Hematopoietic multipotent progenitor cell (in vitro differentiated cells): ENCODE measurements around the gene BRWD1.

DNA sequence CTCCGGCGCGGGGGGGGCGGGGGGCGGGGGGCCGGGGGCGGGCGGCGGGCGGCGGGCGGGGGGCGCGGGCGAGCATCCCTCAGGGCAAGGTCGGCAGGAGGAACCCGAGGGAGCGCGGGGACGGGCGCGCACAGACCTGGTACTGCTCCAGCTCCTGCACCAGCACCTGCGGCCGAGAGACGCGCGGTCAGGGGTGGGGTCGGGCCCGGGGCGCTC, 588 bp downstream of the BRWD1 start:
- CAGE, long polyA plus RNA: no peak

DNA sequence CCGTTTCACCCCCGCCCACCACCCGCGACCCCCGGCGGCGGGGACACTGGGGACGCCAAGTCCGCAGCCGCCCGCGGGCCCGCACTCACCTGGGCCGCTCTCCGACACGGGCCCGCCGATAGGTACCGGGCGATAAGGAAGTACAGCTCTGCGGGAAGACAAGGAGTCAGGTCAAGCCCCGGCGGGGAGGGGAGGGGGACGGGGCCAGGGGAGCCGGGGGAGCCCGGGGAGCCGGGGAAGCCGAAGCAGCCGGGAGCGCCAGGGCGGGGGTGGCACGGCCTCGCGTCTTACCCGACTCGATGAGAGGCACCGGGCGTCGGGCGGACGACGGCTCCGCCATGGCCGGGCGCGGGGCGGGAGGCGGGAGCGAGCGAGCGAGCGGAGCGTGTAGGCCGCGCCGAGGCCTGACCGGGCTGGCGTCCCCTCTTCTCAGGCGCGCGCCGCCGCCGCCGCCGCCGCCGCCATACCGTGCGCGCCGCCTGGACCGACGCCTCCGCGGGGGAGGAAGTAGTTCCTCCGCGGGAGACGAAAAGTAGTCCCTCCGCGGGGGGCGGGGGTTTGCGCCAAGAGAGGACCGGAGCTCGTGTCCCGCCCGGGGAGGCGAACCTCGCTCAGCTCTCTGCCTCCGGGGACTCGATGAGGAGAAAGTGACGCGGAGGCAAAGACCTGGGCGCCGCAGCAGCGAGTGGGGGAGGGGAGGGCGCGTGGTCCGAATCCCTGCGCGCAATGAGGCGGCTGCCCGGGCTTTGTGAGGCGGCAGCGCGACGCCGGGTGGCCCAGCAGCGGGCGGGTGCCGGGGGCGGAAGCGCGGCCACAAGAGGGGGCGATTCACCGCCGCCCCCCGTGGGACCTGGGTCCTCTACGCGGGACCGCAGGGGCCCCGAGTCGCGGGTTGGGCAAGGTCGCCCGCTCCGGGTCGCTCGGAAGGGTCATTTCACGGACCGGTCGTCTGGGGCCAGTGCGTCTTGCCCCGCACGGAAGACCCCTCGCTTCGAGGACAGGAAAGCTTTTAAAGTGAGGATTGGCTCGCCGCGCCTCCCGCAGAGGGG, at the start of gene BRWD1:
Gene BRWD1 (minus strand): TSS at position 481 of the 1,049 bp plus-strand sequence.
- CAGE, long polyA plus RNA: no peak

GRCh38 chr21:39536000-39536446, 76.7 kb upstream of the B3GALT5 start:
- CAGE, long polyA plus RNA: no peak

DNA sequence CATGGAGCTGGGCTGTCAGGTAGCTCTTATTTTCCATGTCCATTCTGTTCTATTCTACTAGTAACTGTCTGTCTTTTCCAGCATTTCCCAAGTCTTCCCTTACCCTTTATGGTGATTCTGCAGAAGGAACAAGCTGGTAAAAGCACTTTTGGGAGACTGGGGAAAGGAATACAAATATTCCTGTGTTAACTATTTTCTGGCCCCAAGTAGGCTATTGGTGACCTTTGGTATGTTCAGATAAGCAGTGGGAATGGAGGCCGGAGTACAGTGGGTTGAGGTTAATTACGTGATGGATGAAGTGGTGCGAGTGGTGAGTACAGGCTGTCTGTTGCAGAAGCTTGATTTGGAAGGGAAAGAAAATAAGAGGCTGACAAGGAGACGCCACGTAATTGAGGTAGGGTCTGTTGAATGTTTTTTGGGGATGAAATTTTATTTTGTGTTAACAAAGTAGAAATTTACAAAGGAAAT, 19.4 kb downstream of the B3GALT5 start:
- CAGE, long polyA plus RNA: no peak

DNA sequence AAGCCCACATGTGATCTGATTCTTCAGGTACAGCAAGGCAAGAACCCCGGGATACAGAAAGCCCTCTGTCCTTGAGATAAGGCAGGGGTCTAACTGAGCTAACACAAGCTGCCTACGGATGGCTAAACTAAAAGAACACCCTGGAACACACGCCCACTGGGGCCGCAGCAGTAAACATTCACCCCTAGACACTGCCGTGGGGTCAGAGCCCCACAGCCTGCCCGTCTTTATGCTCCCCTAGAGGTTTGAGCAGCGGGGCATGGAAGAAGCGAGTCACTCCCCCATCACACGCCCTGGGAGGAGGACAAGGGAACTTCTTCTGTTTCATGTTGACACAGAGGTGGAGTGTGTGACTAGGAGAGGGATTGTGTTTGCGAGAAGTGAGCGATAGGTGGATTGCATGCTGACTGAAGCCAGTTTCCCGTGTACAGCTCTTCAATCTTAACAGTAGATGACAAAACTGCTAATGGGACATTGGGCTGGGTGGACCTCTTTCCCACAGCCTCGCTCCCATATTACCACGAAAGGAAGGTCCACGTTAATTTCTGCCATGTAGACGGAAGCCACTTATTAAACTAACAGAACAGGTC, 25.9 kb downstream of the B3GALT5 start:
- CAGE, long polyA plus RNA: no peak

DNA sequence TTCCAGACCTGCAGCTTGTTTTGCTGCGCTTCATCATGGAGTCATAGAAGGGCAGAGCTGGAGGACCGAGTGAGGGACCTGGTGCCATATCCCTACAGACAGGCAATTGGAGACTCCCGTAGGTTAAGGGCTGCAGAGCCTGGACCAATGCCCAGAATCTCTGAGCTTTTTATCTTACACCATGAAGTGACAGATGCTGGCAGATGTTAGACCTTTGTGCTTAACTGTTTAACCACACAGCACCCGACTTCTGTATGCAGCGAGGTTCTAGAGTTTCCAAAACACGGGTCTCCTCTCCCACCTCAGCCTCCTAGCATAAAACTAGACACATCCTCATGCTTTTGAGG, 47.4 kb downstream of the B3GALT5 start:
- CAGE, long polyA plus RNA: no peak

DNA sequence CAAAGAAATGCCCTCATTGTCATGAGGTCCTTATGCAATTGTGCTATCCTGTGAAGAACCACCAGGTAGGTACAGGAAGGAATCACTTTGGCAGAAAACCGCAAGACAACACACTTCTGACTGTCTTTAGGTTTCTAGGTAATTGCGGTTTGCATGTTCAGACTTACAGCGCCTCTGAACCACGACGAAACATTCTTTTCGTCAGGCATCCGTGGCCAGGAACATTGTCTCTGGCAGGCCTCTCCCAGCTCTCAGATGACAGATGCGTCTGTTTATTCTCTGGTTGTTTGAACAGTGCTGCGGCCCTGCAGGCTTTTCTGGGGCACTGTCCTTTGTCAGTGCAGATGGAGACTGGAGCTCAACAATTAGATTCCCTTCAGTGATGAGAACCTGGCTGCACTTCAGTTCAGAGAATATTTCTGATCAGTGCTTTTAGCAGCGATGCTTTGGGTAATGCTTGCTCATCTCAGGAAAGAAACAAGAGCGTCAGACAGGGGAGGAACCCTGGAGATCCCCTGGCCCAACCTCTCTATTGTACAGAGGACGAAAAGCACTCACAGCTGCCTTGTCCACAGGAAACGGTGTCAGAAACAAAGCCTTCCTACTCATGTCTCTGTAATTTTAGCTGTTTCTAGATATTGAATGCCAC, 63.4 kb downstream of the B3GALT5 start:
- CAGE, long polyA plus RNA: no peak

DNA sequence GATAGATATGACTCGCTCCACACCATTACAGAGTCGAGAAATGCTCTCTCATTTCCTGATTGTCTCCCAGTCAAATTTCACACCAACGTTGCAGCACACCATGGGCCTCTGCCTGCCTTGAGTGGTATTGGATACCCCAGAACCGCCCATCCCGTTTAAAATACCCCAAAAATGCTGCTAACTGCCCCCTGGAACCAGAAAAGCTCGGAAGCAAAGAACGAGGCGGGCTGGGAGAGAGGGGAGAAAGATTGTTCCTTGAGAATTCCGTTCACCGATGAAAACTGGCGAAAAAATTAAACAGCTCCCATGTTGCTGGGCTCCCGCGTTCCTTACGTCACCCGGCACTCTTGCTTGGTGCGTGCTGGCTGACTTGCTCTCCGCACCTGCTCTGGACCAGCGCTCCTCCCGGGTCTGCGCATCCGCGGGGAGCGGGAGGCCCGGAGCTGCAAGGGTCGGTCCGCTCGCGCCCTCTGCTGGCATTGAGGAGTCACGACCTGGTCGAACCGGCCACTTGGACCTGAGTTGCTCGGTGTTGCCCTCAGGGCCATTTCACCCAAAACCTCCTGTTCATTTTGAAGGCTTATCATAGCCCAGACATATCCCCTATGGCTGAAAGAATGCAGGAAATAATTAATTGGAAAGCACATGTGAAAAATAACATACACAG, 99.1 kb upstream of the BACE2 start:
- CAGE, long polyA plus RNA: no peak

DNA sequence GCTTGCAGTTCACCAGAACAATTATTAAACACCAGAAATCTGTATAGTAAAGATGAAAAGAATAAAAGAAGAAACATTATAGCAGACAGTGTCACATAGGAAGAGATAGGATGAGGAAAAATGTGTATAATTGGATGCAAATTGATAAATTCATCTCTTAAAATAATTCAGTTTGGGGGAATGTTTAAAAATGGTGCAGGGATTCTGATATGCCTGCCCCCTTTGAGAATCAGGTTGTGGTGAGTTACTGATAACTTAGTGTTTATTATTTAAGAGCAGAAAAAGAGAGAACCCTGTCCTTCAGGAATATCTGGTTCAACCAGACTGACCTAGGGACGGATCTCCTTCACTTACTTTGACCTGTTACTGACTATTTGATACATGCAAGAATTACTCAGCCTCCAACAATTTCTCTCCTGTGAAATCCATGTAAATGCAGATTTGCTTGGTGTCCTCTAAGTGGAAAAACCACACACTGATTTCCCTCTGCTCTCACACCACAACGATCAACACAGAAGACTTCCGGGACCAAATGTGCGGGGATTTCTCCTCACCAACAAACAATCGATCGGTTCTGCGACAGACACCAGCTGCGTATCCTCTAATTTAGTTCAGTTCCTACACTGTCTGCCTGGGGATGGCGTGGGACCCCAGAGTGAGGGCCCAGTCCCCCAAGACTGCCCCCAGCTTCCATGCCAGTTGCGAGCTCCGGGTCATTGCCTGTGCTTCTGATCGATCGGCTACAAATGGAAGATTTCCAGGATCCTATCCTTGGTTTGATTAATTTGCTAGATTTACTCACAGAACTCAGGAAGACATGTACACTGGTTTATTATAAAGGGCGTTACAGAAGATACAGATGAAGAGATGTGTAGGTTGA, 51.6 kb downstream of the BACE2 start:
- CAGE, long polyA plus RNA: no peak

DNA sequence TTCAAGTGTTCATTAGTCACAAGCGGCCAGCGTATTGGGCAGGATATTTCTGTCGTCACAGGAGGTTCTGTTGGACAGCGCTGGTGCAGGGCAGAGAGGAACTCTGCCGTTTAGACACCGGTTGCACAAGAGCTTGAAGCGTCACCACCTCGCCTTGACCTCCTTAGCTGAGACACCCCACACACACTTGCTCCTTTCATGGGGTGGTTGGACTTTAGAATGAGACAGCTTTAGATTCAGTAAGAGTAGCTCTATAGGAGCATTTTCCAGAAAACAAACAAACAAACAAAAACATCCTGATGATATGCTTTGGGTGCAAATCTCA, 64.2 kb downstream of the BACE2 start:
- CAGE, long polyA plus RNA: no peak

DNA sequence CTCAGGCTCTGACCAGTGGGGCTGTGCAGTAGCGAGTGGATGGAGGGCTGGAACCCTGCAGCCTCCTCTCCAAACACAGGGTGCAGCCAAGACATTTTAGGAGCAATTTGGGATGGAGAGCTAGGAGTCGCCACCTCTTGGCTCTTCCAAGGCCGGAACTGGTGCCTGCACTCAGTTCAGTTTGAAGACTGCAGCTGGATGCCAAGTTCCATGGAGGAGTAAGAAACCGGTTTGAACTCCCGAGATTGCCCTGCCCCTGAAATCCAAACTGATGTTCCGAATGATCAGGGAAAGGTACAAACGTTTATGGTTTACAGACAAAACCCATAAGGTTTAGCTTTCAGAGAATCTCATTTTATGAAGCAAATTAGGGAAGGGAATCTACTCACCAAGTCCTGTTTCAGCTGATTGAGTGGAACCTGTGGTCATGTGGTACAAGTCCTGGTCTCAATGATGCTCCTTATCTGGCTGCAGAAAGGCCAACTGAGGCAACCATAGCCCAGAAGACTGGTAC, 3.0 kb downstream of the MX1 start:
- CAGE, long polyA plus RNA: no peak

DNA sequence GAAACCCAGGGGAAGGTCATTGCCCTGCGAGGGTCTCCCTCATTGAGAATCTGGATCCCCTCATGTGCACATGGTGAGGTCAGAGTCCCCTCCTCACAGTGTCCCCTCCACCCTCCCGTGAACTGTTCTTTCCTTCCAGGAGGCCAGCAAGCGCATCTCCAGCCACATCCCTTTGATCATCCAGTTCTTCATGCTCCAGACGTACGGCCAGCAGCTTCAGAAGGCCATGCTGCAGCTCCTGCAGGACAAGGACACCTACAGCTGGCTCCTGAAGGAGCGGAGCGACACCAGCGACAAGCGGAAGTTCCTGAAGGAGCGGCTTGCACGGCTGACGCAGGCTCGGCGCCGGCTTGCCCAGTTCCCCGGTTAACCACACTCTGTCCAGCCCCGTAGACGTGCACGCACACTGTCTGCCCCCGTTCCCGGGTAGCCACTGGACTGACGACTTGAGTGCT, 32.4 kb downstream of the MX1 start:
- CAGE, long polyA plus RNA: no peak

GRCh38 chr21:41459977-41460789, 34.1 kb downstream of the MX1 start:
- CAGE, long polyA plus RNA: no peak

DNA sequence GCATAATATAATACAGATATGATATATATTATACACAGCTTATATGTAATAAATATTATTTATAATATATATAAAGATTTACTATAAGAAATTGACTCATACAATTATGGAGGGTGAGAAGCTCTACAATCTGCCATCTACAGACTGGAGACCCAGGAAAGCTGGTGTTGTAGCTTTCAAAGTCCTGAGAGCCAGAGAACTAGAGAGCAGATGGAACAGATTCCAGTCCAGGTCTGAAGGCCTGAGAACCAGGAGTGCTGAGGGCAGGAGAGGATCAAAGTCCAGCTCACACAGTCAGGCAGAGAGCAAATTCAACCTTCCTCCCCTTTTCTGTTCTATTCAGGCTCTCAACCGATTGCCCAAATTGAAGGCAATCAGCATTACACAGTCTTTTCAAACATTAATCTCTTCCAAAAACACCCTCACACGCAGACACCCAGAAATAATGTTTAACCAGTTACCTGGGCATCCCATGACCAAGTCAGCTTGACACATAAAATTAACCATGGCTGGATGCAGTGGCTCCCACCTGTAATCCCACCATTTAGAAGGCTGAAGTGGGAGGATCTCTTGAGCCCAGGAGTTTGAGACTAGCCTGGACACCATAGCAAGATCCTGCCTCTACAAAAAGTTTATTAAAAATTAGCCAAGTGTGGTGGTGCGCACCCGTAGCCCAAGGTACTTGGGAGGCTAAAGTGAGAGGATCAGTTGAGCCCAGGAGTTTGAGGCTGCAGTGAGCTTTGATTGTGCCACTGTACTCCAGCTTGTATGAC, 2.6 kb upstream of the TMPRSS2 start:
- CAGE, long polyA plus RNA: no peak

DNA sequence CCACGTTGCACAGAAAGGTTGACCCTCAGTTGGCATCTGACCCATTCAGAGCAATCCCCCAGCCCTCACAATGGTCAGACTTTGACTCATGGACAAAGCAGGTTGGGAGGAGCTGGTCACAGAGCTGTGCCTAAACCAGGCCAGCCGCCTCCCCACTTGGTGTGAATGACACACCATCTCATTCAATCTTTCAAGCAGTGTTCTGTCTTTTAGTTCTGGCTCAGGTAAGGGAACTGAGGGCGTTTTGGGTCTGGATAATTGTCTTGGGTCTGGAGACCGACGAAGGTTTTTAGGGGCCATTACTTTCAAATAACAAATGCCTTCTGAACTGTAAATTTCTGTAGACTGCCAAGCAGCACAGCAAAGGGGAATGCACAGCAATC, 48.5 kb upstream of the TMPRSS2 start:
- CAGE, long polyA plus RNA: no peak

GRCh38 chr21:41560731-41561257, 52.8 kb upstream of the TMPRSS2 start:
- CAGE, long polyA plus RNA: no peak

GRCh38 chr21:41581639-41582137, 73.7 kb upstream of the TMPRSS2 start:
- CAGE, long polyA plus RNA: no peak

DNA sequence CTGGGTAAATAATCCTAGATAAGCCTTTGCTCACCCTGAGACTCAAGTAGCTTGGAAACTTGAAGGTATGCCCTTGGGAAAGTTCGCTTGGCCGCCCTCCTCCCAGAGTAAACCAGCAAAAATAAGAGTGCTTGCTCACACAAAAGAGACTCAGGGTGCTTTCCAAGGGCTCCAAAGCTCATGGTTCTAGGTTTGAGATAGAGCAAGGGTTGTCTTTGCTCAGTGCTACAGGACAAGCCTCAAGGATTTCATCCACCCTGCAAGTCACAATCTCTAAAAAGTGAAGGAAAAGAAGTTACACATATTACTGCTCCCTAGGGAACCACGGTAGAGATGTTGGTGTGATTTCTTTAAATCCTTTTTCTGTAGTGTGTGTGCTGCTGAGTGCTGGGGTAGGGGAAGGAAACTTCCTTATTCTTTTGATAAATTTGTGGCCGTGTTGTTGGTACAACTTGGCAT, 86.0 kb upstream of the TMPRSS2 start:
- CAGE, long polyA plus RNA: no peak

DNA sequence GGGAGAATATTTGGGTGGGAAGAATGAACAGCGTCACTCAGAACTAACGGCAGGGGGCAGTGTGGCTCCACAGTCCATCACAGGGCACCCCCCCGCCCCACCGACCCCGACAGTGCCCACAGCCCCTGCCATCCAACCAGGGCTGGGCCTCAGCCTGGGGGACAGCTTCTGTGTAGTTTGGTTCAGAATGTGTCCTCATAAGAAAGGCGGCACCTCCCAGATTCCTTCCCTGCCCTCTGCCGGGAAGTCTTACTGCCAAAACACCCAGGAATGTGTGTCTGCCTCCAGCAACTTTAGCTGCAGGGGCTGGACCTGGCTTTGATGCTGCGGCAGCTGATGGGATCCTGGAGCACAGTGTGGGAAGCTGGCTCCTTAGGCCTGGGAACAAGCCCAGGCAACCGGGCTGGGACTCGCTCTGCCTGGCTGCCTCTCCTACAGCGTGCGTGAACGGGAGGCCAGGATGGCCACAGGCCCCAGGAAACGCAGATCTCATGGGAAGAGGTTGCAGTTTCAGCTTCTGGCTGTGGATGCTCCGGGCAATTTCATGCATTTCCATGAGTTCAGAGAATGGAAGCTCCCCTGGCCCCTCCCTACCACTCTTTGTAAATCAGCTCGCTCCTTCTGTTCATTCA, 104.9 kb upstream of the TMPRSS2 start:
- CAGE, long polyA plus RNA: no peak

DNA sequence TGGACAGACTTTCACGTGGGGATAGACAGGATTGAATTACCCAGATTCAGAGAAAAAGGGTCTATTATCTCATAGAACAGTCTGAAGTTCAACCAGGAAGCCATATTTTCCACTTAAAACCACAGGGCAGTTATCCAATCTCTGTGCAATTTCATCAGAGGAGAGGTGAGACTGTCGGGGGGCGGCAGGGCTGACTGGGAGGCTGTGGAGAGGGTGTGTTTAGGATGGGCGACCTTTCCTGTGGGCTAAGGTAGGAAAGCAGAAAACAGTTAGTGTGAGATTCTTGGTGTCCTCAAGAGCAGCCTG, 124.4 kb downstream of the RIPK4 start:
- CAGE, long polyA plus RNA: no peak